ENCODE results near the genes F2 and ACP2.

GRCh38 chr11:45879985-45880517 lies 5.4 kb upstream of the MAPK8IP1 start:
- RRBS, result no CpG with 5 or more reads among the region's 5 CpGs

GRCh38 chr11:45885980-45887034 lies 856 bp downstream of the MAPK8IP1 start:
- RRBS, result 17% methylated on average over 11 of the region's 39 CpGs

- RRBS, result no CpG with 5 or more reads among the region's 7 CpGs
These were observed 5.4 kb upstream of the CREB3L1 start for GRCh38 chr11:46272028-46272526.

DNA sequence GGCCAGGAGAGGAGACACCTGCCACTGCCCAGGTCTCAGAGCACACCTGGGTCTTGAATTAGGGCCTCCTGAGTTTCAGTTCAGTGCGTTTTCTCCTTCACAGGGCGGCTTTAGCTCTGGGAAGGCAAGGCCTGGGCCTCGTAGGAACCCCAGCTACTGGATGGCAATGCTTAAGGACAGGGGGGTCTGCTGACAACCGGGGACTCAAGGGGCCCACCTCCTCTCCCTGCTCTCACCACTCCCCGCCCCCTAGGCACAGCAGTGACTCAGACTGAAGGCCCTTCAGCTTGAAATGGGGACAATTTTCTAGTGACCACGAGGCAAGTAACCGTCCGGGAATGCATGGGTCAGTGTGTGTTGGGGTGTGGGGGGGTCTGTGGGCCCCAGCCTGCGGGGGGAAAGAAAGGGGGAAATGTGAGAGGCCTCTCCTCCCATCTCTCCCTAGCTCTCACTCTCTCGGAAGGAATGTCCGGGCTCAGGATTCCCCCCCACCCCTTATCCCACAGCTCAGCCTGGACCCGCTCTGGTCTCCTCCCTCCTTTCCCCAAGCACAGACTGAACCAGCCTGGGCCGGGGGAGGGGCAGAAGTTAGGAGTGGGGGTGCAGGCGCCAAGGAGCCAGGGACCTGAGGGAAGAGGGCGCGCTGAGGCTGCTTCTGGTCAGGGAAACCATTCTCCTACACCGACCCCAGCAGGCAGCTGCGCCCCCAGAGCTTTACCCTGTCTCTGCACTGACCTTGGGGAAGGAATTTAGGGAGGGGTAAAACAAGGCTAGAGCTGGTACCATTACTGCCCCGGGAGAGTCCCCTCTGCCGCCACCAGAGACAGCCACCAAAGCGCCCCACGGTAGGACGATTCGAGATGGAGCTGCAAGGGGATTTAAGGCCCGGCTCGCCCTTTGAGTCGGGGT lies 17.3 kb downstream of the CREB3L1 start:
- RRBS, result 40% methylated on average over 4 of the region's 27 CpGs

GRCh38 chr11:46348067-46348658 lies 900 bp downstream of the DGKZ start:
- RRBS, result 3% methylated on average over 4 of the region's 14 CpGs

DNA sequence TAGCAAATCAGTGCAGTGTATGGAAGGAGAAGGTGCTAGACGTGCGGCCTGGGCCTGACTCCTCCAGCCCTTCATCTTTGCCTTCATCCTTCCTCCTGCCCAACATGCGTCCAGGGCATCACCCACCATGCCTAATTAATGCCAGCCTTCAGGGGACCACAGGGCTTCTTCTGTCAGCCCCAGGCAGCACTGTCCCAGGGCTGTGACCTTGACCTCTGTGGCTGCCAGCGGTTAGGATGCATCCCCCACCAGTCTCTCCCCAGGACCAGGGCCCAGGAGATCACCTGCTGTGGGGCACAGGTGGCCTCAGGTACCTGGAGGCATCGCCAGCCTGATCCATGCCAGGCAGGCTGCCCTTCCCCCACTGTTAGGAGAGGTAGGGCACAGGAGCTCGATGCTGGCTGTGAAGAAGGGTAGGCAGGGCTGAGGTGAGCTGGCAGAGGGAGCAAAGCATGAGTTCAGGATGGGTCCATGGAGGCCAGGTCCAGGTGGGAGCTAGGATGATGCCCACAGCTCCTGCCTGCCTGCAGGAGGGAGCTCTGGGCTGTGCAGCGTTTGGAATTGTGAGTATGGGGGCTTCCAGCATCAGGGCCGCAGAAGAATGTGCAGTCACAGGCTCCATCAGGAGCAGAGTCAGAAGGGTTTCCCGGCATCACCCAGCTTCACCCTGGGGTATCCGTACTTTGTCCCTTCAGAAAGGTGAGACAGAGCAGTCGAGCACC lies 16.6 kb upstream of the MDK start:
- RRBS, result no CpG with 5 or more reads among the region's 11 CpGs

DNA sequence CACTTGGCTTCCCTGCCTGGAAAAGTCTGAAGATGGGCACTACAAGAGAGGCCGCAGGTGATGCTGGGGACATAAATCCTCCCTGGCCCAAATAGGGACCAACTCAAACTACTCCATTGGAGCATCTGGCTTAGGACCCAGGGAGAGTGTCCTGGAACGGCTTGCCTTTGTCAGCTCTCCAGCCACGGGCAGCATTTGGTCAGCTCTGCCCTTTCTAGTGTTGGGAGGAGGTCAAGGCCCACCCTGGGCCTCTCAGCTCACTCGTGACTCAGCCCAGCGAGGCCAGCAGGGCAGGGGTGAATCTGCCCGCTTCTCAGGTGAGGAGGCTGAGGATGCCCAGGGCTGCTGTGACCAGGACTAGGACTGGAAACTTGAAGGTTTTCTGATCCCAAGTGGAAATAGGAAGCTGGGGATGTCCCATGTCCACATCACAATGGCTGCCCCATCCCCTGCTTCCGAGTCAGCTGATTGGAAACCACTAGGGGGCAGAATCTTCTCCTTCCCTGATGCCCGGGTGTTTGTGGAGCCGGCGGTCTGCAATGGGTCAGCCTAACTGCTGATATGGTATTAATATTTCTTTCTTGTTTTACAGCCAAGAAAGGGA lies 1.5 kb downstream of the MDK start:
- RRBS, result no CpG with 5 or more reads among the region's 10 CpGs

DNA sequence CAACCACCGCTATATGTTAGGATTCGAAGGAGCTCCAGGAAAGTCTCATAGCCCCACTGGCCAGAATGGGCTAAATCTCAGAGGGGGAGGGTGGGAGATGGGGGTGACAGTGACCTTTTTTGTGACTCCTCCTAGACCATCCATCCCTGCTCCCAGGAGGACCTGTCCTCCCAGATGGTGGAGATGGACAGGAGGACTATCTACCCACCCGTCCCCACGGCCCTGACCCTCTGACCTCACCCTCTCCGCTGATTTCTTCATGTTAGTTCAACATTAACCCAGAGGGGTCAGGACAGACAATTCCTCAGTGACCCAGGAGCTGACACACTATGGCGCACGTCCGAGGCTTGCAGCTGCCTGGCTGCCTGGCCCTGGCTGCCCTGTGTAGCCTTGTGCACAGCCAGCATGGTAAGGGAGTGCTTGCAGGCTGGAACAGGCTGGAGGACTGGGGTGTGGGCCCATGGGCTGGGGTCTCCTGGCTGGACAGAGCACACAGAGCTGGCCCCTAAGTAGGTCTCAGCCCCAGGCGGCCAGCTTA lies at the start of gene F2:
TSS of gene F2 (plus strand) at position 307 of the 538 bp plus-strand sequence.
- RRBS, result no CpG with 5 or more reads among the region's 9 CpGs

- RRBS, result no CpG with 5 or more reads among the region's 46 CpGs
These were observed 986 bp downstream of the LRP4 start for GRCh38 chr11:46917105-46918023.

GRCh38 chr11:47175970-47176520 lies 634 bp downstream of the ARFGAP2 start:
- RRBS, result 2% methylated on average over 8 of the region's 21 CpGs

DNA sequence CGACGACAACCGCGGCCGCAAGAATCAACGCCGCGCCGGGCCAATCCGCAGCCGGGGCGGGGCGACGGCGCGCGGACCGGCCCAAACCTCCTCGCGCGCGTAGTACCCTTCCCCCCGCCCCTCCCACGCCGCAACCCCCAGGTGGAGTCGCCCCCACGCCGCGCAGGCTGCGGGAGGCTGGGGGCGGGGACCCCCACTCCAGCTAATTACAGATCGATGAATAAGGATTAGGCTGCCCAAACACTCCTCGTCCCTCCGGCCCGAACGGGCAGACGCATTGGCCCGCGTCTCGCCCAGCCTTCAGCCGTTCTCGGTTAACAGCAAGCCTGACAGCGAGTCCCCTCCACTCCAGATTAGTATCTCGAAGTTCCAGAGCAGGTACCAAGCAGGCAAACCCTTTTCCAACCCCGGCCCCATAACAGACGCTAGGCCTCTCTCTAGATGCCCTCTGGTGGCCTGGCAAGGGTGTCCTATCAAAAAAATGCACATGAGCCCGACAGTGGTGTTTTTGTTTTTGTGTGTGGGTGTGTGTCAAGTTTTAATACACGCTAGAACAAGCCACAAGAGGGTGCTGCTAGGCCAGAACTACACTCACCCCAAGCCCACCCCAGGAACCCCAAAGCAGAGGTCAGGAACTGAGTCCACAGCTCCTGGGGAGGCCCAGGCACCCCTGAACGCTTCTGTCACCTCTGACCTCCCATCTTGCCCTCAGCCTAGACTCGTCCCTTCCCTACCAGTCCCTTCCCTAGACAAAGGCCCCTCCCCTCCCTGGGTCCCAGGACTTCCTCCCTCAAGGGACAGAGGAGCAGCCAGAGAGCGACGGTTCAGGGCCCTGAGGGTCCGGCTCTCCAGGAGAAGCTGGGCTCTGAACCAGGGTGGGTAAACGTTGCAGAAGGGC lies 592 bp upstream of the ARFGAP2 start:
- RRBS, result 3% methylated on average over 9 of the region's 54 CpGs

DNA sequence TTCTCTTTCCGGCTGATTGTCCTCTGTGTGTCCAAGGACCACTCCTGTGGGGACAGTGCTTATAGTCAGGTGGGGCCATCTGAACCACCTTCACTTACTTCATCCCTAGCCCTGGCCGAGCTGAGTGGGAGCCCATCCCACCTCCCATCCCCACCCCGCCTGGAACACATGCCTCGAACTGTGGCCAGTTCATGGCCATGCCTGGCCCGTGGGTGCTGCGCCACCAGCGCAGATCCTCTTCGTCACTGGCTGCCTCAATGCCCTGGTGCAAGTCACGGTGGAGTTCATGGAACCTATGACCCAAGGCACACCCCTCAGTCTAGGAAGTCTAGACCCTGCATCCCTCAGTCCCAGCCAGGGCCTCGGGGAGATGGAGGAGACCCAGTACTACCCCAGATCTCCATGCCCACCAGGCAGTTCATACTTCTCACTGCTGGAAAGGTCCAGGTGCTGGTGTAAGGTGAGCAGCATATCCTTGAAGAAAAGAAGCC lies 2.4 kb upstream of the ARFGAP2 start:
- RRBS, result no CpG with 5 or more reads among the region's 10 CpGs

DNA sequence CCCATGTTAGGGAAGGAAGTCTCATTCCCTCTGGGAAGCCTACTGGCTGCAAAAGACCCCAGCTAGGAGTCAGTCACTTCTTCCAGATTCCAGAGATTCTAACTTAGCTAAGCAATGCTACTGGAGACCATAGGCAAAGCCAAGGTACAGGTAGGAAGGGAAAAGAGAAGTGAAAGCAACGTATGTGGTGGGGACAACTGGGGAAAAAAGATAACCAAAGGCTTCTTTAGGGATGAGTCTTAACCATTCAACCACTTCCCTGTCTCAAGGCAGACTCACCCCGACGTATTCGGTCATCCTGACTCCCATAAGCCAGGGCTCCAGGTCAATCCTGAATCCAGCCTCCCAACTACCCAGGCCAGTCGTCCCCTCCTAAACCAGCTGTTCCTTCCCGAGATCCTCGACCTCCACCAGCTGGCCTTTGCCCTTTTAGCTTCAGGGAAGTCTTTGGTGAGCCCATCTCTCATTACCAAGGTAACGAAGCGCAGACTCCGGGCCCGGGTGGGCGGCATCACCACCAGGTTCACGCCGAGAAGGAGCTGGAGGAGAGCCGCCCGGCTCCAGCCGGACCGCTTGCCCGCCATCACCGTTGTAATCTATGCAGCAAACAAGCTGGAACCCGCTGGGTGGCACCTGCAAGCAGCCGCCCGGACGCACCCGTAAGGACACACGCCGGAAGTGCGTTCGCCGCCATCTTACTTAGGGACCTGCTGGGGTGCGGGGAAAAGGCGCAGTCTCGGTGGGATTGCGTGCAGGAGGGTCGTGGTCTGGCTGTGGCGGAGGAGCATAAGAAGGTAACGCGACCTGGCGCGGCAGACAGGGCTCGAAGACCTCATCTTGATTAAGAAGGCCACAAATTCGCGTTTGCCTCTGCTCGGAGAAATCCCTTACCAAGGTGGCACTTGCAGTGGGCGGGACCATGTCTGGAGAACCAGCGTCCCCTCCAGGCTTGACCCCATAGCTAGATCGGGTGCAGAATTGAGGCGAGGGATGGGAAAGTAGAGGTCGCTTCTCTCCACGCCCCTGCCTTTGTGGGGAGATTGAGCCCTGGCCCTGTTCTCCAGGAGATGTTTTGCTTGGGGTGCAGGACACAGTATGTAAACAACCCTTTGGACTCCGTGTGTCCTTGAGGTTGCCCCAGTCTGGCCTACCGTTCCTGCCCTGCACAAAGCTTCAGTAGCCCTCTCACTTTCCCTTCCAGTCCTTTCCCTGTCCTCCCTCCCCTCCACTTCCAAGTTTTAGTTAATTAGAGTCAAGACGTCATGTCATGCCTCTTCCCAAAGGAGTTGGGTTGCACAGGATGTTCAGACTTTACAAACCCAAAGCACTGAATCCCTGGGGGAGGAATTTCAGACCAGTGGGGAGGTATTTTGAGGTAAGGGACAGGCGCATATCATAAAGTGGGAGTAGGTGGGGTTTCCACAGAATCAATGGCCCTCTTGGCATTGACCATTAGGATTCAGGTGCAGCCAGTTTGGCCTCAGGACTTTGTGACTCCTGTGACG lies at the start of gene ACP2:
TSS of gene ACP2 (minus strand) at position 609 of the 1,505 bp plus-strand sequence.
- RRBS, result 5% methylated on average over 13 of the region's 55 CpGs

GRCh38 chr11:47338338-47338714 lies 14.2 kb downstream of the MYBPC3 start:
- RRBS, result 61% methylated on average over 2 of the region's 20 CpGs

DNA sequence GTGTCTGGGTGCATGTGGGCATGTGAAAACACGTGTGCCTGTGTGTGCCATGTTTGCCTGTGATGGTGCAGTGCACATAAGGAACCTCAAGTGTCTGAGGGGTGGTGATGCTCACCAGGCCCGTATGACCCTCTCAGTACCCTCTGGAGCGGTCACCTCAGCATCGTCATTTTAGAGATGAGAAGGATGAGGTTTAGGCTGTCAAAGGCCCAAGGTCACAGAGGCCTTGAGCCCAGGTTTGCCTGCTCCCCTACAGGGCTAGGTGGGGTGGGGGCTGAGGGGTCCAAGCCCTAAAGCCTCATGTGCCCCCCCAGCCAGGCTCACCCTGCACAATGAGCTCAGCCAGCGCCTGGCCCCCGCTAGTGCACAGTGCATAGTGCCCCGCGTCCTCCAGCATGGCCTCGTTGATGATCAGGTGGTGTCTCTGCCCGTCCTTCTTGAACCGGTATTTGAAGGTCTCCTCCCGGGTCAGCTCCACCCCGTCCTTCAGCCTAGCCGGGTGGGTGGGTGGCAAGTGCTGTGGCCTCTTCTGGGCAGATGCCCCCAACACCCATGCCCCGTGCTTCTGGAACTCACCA lies 10.2 kb downstream of the MYBPC3 start:
- RRBS, result no CpG with 5 or more reads among the region's 15 CpGs

DNA sequence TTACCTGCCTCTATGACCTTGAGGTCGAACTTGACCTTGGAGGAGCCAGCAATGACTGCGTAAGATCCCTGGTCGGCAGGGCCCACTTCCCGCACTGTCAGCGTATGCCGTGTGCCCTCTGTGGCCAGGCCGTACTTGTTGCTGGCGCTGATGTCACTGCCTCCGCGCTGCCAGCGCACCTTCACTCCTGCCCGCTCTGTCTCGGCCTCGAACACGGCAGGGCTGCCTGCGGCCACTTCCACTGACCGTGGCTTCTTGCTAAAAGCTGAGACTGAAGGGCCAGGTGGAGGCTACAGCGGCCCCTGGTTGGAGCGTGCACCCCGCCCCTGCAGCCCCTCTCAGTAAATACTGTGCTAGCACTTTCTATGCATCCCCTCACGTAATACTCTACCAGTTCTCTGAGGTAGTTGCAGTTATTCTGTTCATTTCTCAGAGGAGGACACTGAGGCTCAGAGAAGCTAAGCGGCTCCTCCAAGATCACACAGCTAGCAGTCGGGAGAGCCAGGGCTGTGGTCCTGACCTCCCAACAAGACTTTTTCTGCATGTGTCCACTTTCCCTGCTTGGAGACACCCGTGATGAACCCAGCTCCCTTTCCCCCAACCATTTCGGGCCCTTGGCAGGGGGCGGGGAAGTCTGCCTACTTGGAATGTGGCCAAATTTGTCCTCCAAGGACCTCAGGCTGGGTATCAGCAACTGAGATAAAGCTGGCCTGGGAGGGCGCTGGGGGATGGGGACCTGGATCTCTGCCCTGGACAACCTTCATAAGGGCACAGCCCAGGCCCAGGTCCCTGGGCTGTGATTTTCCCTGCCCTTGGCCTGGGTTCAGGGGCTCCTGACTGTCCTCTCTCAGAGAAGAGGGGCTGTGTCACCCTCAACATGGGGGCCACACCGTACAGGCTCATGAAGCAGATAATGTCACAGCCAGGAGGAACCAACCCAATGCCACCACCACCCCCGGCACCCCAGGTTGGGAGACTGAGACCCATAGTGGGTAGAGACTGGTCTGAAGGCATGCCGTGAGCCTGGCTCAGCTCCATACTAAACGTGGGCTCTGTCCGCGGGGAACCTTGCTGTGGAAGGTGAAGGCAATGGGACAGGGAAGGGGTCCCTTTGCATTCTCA lies 906 bp downstream of the MYBPC3 start:
- RRBS, result no CpG with 5 or more reads among the region's 33 CpGs

DNA sequence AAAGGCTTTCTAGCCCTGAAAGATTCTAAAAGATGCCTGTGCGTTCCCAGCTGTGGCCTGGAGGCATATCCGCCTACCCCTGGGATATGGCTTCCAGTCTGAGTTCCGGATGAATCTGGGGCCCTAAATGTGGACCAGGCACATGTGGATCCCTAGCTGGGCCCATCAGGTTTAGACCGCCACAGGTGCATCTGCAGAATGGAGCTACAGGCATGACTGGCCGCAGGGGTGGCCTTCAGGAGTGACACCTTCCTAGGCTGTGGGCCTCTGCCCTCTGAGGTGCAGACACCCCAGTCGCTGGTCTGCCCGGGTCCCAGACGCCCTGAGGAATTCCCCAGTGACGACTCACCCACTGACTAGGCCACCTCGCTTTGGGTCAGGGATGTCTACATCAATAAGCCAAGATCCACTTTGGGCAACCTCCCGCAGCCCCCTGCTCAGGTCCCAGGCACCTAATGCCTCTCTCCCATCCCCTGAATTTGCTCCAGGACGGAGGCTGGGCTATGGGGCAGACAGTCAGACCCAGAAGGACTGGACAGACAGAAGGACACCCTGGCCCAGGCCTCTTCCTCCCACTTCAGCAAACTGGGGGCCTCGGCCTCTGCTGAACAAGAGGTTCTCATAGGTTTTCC lies 3.9 kb downstream of the SPI1 start:
- RRBS, result no CpG with 5 or more reads among the region's 13 CpGs

- RRBS, result no CpG with 5 or more reads among the region's 3 CpGs
These were observed 29.4 kb downstream of the CELF1 start for GRCh38 chr11:47523274-47524217.

GRCh38 chr11:47551986-47552607 lies 835 bp downstream of the CELF1 start:
- RRBS, result 3% methylated on average over 6 of the region's 26 CpGs

- RRBS, result no CpG with 5 or more reads among the region's 6 CpGs
These were observed 984 bp downstream of the MTCH2 start for GRCh38 chr11:47641356-47641793.